Measurements from ENCODE around the gene CALD1.

DNA sequence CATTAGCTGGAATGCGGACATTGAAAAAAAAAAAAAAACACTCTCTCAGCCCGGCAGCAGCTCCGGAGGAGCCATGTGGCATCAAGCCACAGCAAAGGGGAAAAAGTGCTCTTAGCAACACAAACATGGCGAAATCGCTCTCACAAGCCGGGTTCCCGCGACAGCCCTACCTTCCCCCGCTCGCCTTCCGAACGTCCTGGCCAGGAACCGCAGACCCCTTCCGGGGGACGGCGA, 220.5 kb upstream of the MKLN1 start:
- PRO-cap: bidirectional peak, plus-strand start at position 40 of the sequence, minus-strand start outside the sequence; bidirectional peak, plus-strand start outside the sequence, minus-strand start at position 193 of the sequence
- RAMPAGE, long total RNA, 2 experiments: no peak in any of the 2 experiments

GRCh38 chr7:131231175-131232108, 96.2 kb upstream of the MKLN1 start:
- PRO-cap: no peak
- RAMPAGE, long total RNA, 2 experiments: no peak in any of the 2 experiments

- PRO-cap: no peak
- RAMPAGE, long total RNA, 2 experiments: no peak in any of the 2 experiments
Observed at GRCh38 chr7:131329050-131329843, 1.6 kb downstream of the MKLN1 start.

DNA sequence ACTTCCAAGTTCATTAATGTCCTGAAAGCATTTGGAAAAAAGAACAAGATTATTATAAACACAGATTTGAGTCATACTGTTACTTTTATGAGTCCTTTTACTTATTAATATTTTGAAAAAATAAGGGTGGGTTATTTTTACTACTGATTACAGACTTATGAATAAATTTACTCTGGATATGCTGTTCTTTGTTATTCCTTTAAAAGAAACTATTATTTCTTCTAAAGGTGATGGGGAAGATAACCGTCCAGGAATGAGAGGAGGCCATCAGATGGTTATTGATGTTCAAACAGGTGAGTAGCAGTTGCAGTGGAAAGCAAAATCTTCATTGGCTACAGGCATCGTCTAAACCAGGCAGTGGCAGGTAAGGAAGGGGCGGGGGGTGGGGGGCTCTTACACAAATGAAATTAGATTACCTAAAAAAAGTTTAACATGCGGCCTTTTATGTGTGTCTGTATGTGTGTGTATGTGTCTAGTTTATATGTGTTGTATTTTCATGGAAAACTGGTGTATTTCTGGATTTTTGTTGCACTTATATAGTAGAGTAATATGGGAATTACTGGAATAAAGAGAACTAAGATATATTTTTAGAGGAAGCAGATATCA, 86.8 kb downstream of the MKLN1 start:
- PRO-cap: no peak
- RAMPAGE, long total RNA, 2 experiments: no peak in any of the 2 experiments

GRCh38 chr7:131909220-131909960, 353.0 kb upstream of the PODXL start:
- PRO-cap: no peak
- RAMPAGE, long total RNA, 2 experiments: no peak in any of the 2 experiments

GRCh38 chr7:132865233-132865831, 216.6 kb downstream of the CHCHD3 start:
- PRO-cap: no peak
- RAMPAGE, long total RNA, 2 experiments: no peak in any of the 2 experiments

GRCh38 chr7:132929440-132929884, 152.4 kb downstream of the CHCHD3 start:
- PRO-cap: no peak
- RAMPAGE, long total RNA, 2 experiments: no peak in any of the 2 experiments

DNA sequence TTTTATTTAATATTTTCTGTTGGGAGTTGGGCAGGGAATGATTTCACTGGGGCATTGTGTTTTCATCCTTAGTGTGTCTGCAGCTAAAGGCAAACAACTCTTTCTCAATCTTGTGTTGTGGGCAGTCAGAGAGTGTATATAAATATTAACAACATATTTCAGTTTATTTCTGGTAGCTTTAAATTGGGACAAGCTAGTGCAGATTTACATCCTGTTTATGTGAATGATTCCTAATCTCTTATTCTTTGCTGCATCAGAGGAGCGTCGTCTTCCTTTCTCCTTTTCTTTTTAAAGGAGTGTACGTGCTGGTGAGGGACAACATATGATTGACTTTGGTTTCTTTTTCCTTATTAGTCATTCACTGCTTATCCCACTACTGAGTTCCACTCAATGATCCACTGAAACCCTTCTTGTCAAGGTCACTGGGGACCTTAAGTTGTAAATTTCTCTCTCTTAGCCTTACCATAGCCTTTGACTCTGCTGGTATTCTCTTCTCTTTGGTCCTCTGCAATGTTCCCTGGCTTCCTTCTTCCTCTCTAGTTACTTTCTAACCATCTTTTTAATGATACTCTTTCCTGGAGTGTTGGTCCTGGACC, 116.2 kb downstream of the EXOC4 start:
- PRO-cap: no peak
- RAMPAGE, long total RNA, 2 experiments: no peak in any of the 2 experiments

DNA sequence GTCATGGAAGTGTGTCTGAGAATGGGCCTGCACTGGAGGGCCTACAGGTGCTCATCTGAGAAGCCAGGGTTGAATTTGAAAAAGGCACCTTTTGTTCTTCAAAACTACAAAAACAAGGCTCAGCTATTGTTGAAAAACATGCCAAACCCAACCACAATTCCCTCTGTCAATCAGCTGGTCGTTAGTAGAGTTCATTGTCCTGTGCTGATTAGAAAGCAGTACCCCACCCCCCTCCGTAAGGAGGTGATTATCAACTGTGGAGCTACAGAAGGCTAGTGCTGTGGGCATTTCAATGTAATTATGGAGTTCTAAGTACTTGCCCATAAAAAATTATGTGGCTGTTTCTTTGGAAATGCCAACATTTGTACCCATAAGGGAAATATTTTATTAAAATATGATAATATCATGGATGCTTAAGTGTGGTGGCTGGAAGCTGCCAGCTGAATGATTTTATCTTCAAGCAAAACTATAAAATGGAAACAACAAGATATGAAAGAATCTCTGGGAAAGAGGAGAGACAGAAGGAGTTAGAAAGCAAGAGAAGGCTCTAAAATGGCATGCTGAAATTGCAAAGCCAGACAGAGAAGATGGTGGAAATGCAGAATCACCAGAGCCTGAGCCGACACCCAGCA, 179.6 kb upstream of the LRGUK start:
- PRO-cap: no peak
- RAMPAGE, long total RNA, 2 experiments: start-site peak on the plus strand in 1 of 2 experiments, centred at position 465 of the sequence, 6 reads per replicate

DNA sequence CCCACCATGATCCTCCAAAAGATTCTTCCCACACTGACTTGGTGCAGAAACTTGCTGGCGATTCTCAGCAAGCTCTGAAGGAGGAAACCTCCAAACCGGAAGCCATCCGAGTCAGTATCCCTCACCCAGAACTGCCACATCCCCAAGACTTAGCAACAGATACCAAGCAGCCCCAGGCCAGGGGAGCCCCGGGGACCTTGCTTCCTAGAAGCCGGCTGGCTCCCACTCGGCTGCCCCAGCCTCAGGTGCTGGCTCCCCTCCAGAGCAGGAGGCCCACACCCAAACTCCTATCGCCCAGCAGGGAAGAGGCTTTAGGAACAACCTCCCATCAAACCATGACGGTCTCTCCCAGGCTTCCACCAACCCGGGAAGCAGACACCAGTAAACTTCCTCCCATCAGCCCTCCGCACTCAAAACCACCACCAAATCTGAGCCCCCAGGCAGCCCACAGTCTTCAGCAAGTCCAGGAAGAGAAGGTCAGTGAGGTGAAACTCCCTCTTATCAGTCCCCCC, 82.2 kb downstream of the LRGUK start:
- PRO-cap: no peak
- RAMPAGE, long total RNA, 2 experiments: no peak in any of the 2 experiments

DNA sequence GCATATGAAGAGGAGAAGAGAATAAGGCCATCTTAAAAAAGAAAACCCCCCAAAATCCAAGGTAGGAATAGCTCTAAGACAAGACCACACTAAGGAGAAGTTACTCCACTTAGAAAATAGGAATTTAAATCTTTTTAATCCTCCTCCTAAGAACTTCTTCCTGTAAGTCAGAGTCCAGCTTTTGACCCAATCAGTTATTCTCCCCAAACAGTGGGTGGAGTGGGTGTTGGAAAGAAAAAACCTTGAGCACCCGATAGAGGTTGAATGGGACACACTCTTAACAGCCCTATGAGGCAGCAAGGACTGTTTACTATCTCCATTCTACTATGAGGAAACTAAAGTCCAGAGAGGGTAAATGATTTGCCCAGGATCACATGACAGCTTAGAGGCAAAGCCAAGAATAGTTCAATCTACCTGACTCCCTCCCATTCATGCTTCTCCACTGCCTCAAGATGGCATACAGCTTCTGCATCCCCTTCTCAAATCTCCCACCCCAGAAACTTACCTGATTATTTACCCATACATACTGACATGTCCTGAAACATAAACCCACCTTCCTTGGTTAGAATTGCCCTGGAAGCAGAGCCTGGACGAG, 57.5 kb upstream of the SLC35B4 start:
- PRO-cap: no peak
- RAMPAGE, long total RNA, 2 experiments: no peak in any of the 2 experiments

- PRO-cap: no peak
- RAMPAGE, long total RNA, 2 experiments: no peak in any of the 2 experiments
Observed at GRCh38 chr7:134458080-134458904, 608 bp downstream of the AKR1B1 start.

GRCh38 chr7:134729812-134730742, 49.4 kb upstream of the CALD1 start:
- PRO-cap: unidirectional peak, plus-strand start at chr7:134730041; unidirectional peak, minus-strand start at chr7:134730083; bidirectional peak, plus-strand start at chr7:134730816, minus-strand start at chr7:134730608
- RAMPAGE, long total RNA, 2 experiments: no peak in any of the 2 experiments

- PRO-cap: bidirectional peak, plus-strand start at chr7:134779438, minus-strand start at chr7:134779497; bidirectional peak, plus-strand start at chr7:134779637, minus-strand start at chr7:134779548
- RAMPAGE, long total RNA, 2 experiments: start-site peak on the plus strand in 2 of 2 experiments, at chr7:134779437-134779721 at its widest, 1,933 to 2,309 reads per replicate
Observed at GRCh38 chr7:134778994-134779991, at the start of gene CALD1. CALD1 (plus strand) TSS chr7:134779634.

GRCh38 chr7:134792633-134793444, 13.4 kb downstream of the CALD1 start:
- PRO-cap: no peak
- RAMPAGE, long total RNA, 2 experiments: no peak in any of the 2 experiments

DNA sequence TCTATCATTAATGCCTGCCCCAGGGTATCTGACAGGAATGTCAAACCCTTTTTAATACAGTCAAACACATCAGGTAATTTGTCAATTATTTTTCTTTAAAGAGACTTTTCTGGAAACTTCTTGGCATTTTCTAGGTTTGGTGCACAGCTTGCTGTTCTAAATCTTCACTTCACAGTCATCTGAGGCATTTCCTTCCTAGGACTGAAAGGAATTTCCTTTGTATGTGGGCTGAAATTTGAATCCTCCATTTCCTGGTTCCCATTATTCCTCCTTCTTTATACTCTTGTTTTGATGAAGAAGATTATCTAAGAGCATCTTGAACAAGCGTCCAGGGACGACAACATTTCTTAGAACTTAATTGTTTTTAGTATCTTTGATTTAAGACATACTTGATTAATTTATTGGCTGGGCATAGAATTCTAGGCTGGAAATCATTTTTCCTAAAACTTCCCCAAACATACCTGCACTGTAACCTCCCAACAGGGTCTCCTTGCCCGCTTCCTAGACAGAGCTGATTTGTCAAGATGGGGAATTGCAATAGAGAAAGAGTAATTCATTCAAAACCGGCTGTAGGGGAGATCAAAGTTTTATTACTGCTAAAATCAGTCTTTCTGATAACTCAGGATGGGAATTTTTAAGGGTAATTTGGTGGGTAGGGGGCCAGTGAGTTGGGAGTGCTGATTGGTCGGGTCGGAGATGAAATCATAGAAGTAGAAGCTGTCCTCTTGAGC, 25.1 kb downstream of the CALD1 start:
- PRO-cap: no peak
- RAMPAGE, long total RNA, 2 experiments: no peak in any of the 2 experiments

DNA sequence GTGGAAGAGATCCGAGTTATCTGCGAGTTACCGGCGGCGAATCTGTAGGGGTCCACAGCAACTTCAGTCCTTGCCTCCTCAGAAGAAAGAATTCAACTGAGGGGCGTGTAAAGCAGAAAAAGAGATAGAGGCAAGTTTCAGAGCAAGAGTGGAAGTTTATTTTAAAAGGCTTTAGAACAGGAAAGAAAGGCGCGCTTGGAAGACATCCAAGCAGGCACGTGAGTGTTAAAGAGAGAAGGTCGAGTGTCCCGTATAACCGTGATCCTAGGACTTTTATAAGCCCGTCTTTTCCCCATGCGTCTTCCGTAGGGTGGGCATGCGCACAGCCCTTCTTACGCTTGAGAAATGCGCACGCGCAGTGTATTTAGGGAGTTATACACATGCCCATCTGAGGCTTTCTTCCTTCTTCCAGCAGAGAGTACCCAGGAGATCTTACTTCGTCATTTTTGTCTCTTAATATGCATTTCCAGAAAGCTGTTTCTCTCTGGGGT, 52.4 kb downstream of the CALD1 start:
- PRO-cap: no peak
- RAMPAGE, long total RNA, 2 experiments: no peak in any of the 2 experiments

GRCh38 chr7:134905298-134905925, 80.9 kb upstream of the AGBL3 start:
- PRO-cap: bidirectional peak, plus-strand start at chr7:134905662, minus-strand start at chr7:134905540
- RAMPAGE, long total RNA, 2 experiments: no peak in any of the 2 experiments

DNA sequence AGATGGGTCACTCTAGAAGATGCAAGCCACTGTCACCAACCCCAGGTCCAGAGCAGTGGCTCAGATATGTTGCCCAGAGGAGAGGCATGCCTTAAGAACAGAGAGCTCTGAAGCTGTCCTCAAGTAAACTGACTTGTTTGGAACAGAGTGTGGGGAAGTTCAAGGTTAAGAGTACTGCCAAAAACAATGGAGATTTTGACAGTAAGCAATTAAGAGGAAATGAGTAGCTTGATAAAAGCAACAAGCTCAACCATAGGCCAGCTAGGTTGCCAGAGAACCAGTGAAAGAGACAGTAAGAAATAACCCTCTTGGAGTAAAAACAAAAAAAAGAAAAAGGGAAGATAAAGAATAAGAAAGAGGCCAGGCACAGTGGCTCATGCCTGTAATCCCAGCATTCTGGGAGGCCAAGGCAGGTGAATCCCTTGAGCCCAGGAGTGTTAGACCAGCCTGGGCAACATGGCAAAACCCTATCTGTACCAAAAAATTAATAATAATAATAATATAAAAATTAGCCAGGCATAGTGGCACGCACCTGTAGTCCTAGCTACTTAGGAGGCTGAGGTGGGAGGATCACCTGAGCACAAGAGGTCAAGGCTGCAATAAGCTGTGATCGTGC, 3.5 kb upstream of the TMEM140 start:
- PRO-cap: no peak
- RAMPAGE, long total RNA, 2 experiments: no peak in any of the 2 experiments

- PRO-cap: no peak
- RAMPAGE, long total RNA, 2 experiments: no peak in any of the 2 experiments
Observed at GRCh38 chr7:135158019-135158952, 10.4 kb downstream of the TMEM140 start.